Pulmonary lymph node (tissue), 1 donor: ENCODE measurements around a stretch of chr9.

DNA sequence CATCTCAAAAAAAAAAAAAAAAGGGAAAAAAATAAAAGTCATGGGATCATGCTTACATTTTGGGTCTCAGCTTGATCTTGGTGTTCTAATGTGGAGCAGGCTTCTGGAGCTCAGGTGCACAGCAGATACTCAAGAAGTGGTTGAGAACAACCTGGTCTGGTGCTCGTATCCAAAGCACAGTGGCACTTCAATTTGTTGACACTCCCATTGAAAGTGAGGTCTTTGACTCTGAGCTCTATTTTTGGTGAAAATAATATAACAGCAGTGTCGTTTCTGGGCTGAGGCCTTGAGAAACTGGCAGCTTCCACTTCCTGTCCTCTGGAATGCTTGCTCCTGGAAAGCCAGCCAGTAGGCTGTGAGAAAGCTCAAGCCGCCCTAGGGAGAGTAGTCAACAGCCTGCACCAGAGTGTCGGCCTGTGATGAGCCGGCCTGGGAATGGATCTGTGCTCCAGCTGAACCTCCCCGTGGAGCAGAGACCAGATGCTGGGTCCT, 6.9 kb upstream of the SUSD3 start:
- PRO-cap: no peak

DNA sequence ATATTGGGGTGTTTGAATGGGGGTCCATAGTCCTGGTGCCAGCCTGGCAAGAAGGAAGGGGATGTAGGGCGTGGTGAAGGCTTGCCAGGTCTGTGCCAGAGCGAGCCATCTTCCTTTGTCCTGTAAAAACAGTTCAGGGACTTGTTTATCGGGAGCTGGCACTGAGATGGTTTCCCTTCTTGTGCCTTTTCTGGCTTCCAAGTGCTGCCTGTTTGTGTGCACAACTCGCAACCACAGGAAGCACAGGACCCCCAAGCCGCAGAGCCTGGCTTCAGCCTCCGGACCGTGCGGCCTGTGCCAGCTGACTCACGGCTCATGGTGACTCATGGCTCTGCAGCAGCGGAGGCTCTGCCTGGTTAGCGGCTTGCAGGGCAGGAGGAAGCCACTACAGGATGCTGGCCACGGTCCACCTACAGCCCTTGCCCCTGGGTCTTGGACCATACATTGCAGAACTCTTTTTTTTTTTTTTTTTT, 2.5 kb downstream of the CARD19 start:
- PRO-cap: unidirectional peak, minus-strand start at position 308 of the sequence

GRCh38 chr9:93110873-93111705, 15.1 kb downstream of the CARD19 start:
- PRO-cap: no peak

- PRO-cap: no peak
Measured at GRCh38 chr9:93234751-93235120, 50.8 kb downstream of the WNK2 start.

DNA sequence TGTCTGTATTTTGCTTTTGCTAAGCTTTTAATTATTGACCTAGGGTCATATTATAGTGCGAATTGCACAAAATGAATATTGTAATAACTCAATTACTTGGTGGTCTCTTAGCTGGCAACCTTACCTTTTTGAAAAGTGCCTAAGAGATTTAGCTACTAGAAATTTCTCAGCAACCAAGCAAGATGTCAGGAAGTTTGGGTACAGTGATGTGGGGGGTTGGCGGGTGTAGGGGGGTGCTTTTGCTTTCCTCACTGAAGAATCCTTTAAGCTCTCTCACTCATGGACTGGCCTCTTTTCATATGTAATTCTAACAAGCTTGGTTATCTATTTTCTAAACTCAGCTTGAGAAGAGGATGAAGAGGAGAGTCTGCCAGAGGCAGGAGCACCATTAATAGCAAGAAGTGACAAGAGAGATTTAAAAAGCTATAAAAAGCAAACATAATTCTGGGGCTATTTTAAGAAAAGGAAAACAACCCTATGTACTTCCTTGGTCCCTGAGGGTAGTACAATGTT, 878 bp upstream of the FAM120AOS start:
- PRO-cap: no peak

- PRO-cap: no peak
Measured at GRCh38 chr9:93523136-93523392, 53.3 kb upstream of the PHF2 start.

DNA sequence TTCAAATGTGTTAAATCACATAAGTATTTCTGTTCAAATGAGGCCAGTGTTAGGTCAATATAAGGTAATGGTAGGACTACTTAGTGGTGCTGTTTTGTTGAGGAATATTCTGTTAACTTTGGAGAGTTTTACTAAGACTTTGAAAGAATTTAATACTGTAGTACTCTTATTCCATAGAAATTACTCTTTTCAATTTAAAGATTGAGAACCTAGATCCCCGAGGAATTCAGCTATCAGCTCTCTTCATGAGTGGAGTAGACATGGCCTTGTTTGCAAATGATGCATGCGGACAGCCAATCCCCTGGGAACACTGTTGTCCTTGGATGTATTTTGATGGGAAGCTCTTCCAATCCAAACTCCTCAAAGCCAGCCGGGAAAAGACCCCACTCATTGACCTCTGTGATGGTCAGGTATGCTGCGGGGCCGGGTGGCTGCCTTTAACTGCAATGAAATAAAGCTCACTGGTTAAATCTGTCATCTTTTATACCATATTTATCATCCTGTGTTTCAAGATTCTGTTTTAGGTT, 20.1 kb upstream of the PHF2 start:
- PRO-cap: no peak

GRCh38 chr9:93561001-93561309, 15.4 kb upstream of the PHF2 start:
- PRO-cap: no peak

DNA sequence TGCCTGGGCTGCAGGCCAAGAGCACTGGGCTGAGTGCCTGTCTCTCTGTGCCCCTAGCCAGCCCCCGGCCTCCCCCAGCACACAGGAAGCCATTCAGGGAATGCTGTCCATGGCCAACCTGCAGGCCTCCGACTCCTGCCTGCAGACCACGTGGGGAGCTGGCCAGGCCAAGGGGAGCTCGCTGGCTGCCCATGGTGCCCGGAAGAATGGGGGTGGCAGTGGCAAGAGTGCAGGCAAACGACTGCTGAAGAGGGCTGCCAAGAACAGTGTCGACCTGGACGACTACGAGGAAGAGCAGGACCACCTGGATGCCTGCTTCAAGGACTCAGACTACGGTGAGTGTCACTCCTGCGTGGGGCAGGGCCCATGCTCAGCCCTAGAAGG, 97.1 kb downstream of the PHF2 start:
- PRO-cap: no peak

- PRO-cap: no peak
Measured at GRCh38 chr9:93675313-93675899, 99.0 kb downstream of the PHF2 start.

DNA sequence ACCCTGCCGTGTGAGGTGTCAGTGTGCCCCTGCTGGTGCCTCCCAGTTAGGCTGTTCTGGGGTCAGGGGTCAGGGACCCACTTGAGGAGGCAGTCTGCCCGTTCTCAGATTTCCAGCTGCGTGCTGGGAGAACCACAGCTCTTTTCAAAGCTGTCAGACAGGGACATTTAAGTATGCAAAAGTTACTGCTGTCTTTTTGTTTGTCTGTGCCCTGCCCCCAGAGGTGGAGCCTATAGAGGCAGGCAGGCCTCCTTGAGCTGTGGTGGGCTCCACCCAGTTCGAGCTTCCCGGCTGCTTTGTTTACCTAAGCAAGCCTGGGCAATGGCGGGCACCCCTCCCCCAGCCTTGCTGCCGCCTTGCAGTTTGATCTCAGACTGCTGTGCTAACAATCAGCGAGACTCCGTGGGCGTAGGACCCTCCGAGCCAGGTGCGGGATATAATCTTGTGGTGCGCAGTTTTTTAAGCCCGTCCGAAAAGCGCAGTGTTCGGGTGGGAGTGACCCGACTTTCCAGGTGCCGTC, 10.1 kb downstream of the PTPDC1 start:
- PRO-cap: no peak

DNA sequence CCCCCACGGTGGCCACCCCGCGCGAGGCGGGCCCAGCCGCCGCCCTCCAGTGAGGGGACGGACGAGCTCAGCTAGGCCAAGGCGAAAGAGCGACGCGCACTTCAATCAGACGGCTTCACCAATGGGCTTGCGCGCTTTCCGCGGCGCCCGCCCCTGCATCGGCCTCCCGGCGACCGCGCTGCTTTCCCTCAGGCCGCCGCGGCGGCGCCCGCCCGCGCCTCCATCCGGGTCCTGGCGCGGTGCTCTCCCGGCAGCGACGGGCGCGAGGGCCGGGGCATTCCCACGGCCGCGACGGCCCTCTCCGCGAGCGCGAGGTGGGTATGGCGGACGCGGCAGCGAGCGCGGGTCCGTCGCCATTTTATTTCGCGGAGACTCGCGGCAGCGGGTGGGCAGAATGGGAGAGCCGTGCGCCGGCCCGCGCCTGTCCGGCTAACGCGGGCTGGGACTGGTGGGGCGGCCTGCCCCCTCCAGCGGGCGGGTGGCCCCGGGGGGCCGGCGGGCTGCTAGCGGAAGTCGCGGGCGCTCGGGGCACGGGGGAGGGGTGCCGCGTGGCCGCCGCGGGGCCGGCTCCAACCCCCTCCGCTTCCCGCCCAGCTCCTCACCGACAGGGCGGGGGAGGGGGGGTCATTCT, 81.9 kb downstream of the PTPDC1 start:
- PRO-cap: bidirectional peak, plus-strand start at position 49 of the sequence, minus-strand start outside the sequence; unidirectional peak, plus-strand start at position 146 of the sequence; unidirectional peak, plus-strand start at position 191 of the sequence; unidirectional peak, plus-strand start at position 306 of the sequence; bidirectional peak, plus-strand start outside the sequence, minus-strand start at position 606 of the sequence

DNA sequence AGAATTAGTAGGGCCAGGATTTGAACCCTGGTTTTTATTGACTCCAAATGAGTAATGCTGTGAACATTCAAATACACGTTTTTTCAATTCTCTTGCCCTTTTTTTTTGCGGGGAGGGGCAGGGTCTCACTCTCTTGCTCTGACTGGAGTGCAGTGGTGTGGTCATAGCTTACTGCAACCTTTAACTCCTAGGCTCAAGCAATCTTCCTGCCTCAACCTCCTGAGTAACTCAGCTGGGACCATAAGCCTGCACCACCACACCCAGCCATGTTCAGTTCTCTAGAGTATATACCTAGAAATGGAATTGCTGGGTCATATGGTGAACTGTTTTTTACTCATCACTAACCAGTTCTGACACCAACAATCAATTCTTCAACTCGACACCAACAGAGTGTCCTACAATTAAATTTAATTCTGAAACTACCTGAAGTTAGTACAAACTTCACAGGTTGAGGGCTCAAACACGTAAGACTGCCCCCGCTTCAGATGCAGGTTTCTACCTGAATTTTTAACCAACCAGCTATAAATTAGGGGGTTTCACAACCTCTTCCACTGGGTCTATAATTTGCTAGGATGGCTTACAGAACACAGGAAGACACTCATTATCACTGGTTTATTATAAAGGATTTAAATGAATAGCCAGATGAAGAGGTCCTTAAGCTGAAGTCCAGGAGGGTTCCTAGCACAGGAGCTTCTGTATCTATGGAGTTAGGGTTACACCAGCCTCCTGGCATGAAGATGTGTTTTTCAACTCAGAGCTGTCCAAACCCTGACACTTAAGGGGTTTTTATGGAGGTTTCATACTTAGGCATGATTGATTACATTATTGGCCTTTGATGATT, 85.3 kb upstream of the ZNF169 start:
- PRO-cap: no peak

GRCh38 chr9:94175794-94176894, 83.0 kb upstream of the ZNF169 start:
- PRO-cap: no peak

DNA sequence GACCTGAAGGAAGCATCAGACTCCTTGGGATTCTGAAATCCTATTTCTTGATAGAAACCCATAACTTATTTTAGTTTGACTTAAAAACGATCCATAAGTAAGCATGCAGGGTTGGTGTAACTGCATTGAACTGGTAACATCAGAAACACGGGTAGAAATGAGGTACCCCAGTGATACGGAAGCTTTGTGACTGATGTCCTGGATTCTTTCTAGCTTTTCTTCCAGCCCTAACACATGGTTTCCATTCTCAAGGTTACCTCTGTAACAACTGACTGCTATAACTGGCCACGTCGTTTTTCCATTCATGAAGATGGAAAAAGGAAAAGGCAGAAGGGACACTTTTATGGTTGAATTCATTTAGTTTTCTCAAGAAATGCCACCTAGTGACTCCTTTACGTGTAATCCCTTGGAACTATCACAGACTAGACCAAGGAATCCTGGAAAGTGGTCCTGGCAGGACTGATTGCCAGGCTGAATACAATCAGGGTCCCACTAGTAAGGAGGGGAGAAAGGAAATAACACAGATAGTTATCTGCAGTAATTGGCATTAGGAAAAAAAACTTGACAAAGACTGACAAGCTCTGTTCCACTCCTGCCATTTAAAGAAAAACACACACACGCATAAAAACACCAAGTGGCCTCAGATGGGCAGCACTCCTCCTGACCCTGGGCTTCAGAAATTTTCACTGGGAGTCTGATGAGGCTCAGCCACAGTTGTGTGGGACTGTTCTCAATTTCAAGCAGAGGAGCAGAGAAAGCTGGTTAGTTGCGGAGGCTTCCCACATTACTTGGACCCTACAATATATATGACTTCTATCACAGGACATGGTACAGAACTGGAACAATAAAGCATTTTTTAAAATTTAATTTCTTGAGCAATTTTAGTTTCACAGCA, 77.5 kb upstream of the ZNF169 start:
- PRO-cap: no peak

GRCh38 chr9:94182233-94182898, 76.7 kb upstream of the ZNF169 start:
- PRO-cap: no peak

GRCh38 chr9:94438043-94438721, 63.8 kb downstream of the MFSD14B start:
- PRO-cap: no peak

DNA sequence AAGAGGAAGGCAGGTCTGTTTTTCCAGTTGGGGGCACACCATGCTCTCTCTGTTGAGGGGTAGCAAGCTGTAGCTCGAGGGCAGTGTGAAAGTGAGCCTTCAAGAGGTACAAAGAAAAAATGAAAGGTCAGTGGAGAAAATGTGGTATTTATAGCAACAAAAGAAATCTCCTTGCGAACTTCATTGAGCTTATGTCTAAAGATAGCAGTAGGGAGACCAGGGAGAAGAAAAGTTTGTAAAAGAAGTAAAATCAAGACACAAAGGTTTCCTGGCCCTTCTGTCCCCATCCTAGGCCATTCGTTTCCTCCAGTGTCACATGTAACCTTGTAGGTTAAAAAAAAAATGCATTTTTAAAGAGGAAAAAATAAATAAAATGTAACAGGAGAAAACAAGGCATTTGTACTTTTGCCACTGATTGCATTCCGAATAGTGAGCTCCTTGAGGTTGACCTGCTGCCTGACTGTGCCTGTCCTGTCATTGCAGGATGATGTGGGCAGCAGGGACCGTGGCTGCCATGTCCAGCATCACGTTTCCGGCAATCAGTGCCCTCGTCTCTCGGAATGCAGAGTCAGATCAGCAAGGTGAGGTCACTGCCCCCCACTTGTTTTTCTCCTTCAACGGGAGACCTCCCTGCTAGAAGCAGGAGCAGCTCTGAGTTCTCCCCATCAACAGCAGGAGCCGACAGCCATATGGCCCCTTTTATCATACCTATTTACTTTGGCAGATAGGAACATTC, 81.6 kb downstream of the MFSD14B start:
- PRO-cap: no peak

DNA sequence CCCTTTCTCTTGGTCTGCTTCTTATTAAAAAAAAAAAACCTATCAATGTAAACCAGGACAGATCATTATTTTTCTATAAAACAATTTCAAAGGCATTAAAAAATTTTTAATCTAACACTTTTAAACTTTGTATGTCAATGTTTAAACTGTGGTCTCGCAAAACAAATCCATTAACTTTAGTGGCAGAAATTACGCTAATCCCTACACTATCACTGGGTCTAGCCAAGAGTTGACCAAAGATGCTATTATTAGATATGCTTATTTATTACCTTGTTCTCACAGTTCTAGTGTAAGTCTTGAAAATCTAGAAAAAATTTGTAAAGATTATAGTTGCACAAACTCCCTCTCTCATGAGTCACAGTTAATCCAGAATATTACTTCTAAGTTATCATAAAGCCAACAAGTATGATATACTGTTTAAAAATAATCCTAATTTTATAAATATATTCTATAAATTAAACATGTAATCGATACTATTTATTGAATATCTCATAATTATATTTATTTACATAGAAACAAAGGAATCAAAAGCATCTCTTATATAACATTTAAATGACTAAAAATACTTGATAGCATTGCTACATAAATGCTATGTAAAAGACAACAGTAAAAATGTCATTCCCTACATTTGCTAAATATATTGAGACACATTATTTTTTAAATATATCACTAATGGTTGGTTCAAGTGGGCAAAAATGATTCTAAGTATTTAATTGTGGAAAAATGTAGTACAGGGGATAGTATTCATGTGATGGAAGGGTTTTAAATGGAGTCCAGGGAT, 43.9 kb downstream of the FBP2 start:
- PRO-cap: no peak

DNA sequence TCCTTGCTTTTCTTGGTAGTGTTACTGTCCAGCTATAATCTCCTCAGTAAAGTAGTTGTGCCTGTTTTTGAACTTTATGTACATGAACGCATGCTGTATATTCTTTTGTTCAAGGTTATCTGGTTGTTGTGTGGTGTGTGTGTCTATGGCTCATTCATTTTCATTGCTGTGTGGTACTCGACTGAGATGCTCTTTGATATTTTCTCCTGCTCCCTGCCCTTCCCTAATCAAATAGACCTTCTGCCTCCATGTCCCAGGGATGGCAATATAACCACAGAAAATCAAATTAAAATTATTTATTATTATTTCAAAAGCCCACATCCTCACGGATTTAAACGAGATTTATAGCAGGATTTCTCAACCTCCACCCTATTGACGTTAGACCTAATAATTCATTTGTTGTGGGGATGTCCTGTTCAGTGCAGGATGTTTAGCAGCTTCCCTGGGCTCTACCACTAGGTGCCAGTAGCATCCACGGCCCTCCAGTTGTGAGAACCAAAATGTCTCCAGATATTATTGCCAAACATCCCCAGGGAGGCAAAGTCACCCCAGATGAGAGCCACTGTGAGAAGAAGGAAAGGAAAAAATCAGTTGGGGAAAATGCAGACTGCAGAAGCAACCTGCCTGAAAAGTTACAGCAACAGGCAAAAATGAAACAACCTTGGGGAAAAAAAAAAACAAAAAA, 29.4 kb upstream of the FBP1 start:
- PRO-cap: no peak